ENCODE results near the gene SYN1.

DNA sequence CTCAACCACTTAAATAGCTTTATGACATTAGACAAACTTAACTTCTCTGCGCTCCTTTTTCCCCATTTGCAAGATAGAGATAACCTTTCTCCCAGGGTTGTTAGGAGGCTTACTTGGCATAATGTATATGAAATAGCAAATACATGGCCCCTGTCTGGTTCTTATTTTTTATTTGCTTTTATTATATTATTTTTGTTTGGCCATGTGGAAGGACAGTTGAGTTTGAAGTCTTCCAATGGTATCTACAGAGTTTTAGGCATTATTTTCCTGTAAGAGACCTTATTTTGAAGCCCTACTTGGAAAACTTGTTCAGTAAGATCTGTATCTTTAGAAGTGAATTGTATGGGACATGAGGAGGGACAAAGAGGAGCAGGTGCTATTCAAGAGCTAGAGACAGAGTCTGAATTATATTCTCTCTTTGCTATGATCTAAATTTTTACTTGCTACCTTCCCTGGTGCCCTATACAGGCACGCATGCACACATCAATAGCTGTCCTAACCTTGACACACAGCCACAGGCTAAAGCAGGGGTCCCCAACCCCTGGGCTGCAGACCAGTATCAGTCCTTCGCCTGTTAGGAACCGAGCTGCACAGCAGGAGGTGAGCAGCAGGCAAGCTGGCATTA is 95.3 kb downstream of the DIPK2B start:
- RRBS = no CpG with 5 or more reads among the region's 4 CpGs

DNA sequence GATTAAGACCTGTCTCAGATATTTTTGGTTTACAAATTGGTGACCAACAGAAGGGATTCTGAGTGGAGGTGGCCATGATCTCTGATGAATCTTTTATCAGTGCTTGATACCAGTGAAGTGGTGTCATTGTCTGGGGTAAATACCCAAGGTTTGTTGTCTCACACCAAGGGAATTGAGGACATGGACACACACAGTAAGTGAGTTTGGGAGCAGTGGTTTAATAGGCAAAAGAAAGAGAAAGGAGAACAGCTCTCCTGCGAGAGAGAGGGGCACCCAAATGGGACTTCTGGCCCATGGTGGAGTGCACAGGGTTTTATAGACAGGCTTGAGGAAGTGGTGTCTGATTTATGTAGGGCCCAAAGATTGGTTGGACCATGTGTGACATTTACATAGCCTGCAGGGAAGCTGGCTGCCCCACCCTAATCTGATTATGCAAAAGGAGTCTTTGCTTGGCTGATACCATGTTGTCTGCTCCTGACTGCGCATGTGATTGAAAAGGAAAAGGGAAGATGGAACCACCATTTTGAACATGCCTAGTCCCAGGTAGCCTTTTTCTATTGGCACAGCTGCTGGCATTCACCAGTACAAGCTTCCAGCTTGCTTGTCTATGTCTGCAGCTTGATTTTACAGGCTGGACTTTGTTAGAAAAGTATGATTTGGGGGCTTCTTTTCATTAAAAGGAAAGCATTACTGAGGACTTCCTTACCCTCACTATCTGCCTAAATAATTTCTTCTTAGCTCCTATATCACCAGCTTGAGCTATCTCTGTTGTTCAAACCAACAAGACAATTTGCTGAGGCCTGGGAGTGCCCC is 100.0 kb upstream of the DIPK2B start:
- RRBS = no CpG with 5 or more reads among the region's 2 CpGs

DNA sequence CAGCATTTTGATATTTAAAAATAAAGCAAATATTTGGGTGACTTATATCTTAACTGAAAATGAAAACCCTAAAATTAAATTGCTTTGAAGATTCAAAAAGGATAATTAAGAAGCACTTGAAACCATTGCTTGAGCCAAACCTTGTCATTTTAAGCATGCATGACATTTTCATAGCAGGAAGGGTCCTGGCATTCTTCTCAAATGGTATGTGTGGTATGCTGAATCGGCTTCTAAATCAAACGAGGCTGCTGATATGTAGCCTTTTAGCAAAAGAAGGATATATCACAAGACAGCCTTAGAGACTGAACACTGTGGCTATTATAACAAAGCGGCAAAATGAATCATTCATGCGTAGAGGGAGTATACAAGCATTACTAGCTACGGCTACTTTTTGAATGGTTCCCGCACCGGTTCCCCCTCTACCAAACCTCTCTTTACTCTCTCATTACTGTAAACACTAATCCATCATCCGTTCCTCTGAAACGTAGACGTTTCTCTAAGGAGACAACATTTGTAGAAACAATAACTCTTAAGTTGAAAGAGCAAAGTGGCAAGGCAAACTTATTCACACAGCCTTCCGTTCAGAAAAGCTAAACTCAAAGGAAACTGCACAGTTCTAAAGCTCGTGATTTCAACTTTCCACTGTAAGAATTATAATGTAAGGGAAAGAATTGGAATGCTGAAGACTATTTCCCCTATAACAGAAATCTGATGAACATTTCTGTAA is 607.4 kb upstream of the DIPK2B start:
- RRBS = no CpG with 5 or more reads among the region's 12 CpGs

DNA sequence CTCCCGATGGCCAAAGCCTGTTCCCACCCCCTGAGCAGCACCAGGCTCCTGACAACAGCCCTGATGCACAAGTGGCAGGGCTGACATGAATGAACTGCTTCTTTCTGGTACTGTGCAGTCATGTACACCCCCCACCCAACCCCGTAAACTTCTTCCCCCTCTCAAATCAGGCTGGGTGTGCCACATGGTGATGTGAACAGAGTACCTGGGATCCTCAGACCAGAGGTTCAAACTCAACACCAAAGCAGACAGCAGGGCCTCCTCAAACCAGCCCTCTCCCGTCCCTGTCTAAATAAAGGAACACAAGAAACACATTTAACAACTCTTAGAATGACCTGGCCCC is 609.2 kb upstream of the DIPK2B start:
- RRBS = no CpG with 5 or more reads among the region's 3 CpGs

DNA sequence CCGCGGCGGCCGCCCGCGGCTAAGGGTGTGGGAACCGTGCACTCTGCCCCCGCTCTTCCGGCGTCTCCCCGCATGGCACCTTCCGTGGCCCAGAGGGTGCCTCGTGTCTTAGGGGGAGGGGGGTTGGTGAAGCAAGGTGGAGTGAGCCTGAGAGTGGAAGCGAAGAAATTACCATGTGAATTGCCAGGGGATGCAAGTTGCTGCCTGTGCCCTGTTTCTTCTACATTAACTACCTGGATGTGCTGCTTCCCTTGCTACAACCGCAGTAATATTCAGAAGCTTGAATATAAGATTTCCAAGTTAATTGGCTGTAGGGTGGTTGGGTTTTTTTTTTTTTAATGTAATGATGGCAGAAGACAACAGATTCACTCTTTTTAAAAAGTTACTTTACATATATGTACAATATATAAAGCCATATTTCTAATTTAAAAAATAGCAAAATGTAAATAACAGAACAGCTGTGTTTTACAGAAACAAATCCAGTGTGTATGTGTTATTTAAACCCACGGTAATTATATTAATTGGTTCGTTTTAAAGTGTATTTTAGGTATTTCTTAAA is 595.2 kb upstream of the KRBOX4 start:
- RRBS = 4% methylated on average over 8 of the region's 17 CpGs

DNA sequence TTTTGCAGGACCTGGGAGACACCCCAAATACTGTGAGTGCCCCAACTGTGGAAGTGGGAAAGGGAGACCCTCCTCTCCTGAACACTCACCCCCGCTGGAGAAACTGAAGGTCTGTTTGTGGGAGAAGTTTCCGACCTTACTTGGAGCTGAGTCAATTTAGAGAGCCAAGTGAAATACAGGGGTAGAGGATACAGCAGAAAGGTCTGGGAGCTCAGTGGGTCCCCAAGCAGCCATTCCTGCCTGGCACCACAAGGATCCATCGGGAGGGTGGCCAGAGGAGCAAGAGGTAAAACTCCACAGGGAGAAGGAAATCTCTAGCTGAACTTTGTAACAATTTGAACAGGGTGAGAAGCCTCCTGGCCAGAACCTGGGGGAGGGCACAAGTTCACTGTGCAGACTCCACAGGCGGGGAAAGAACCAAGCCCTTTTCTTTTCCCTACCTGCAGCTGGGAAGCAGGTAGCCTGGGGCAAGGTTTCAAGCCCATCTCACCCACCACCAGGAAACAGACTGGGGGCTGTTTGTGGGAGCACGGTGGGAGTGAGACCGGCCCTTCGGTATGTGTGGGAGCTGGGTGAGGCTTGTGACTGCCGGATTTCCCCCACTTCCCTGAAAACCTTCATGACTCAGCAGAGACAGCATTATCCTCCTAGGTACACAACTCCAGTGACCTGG is 113.7 kb upstream of the KRBOX4 start:
- RRBS = no CpG with 5 or more reads among the region's 8 CpGs

DNA sequence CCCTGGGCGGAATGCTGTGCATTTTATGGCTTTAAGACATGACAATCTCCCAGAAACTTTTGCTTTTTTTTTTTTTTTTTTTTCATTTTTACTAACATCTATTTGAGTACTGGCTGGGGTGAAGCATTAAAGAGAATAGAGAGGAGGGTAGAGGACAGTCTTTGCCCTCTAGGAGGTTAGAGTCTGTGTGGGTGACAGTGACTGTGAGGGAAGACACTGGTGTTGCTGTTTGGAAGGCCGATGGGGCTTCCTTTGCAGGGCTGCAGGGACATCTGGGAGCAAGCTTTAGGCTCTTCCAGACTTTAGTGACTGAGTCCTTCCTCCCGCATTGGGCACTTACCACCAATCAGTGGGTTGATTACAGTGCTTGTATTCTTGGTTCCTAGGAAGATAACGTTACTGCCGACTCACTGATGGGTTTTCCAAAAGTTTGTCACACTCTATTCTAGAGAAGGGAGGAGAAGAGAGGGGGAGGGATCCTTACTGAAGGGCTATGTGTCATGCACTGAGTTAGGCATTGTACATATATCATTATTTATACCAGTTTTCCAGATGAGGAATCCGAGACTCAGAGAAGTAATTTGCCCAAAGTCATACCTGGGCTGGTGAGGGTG is 3.6 kb downstream of the CHST7 start:
- RRBS = no CpG with 5 or more reads among the region's 6 CpGs

GRCh38 chrX:47212367-47212689 is 6.2 kb upstream of the CDK16 start:
- RRBS = no CpG with 5 or more reads among the region's 2 CpGs

DNA sequence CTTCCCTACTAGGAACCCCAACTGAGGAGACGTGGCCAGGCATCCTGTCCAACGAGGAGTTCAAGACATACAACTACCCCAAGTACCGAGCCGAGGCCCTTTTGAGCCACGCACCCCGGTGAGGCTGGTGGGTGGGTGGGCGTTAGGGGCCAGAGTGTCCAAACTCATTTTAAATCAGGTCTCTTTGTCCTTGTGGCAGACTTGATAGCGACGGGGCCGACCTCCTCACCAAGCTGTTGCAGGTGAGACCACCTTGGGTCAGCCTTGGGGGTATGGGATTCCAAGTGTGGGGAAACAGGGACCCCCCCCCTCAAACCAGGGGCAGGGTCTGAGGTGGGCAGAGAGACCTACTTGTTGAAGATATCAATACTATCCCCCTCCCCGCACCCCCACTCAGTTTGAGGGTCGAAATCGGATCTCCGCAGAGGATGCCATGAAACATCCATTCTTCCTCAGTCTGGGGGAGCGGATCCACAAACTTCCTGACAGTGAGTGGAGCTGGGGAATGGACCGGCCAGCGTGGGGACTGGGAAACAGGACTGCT is 5.8 kb upstream of the USP11 start:
- RRBS = no CpG with 5 or more reads among the region's 17 CpGs

- RRBS = no CpG with 5 or more reads among the region's 63 CpGs
Measured at GRCh38 chrX:47233202-47234088, 636 bp downstream of the USP11 start.

DNA sequence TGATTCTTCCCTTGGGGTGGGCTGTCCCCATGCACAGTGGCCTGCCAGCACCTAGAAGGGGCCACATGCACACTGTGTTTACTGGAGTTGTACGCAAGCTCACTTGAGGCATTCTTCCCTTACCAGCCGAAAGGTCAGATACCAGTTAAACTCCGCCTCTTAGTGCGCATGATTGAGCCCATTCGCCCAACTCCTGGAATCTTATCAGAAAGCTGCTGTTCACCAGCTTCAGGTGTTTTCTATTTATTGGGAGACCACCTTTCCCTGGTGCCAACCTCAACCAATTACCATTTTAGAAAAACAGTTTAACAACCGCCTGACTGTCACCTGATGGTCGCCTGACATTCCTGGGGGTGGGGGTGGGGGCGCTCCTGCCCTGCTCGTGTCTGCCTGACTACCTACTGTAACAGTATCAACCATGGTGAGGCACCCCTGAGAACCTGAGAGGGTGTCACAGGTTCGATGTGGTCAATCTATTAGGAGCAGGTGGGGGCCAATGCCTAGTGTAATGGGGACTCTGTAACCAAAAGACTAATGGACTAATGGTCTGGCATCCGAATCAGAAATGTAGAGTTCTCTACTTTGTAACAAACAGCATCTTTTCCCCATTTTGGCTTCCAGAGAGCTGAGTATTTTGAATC is 58.4 kb upstream of the ZNF157 start:
- RRBS = no CpG with 5 or more reads among the region's 11 CpGs

DNA sequence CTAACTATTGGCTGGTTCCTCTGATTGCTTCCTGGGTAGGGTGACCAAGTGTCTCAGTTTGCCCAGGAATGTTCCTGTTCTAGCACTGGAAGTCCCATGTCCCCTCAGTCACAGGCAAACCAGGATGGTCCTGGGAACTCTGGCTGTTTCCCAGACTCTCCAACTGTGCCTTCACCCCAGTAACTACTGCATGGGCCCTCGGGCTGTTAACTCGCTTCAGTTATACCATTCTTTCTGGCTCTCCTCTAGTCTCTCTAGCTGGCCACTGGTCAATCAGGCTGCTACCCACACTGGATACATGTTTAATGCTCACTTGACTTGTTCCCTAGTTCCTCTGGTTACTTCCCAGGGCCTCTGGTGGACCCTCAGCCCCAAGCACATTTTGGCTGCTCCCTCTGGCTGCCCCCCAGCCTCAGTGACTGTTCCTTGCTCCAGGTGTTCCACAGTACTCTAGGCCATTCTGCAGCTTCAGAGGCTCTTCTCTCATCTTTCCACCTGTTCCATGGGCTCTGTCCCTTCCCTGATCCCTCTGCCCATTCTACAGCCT is 19.6 kb downstream of the ZNF41 start:
- RRBS = no CpG with 5 or more reads among the region's 2 CpGs

- RRBS = no CpG with 5 or more reads among the region's 22 CpGs
Measured at GRCh38 chrX:47483458-47484235, 625 bp upstream of the ZNF41 start.

GRCh38 chrX:47577250-47577860 is 4.9 kb upstream of the TIMP1 start:
- RRBS = 4% methylated on average over 4 of the region's 13 CpGs

GRCh38 chrX:47619606-47620252 is at the start of gene SYN1:
SYN1 (minus strand) TSS chrX:47619857.
- RRBS = 1% methylated on average over 13 of the region's 71 CpGs

- RRBS = no CpG with 5 or more reads among the region's 15 CpGs
Measured at GRCh38 chrX:47645248-47646128, 4.9 kb downstream of the ELK1 start.

- RRBS = no CpG with 5 or more reads among the region's 1 CpG
Measured at GRCh38 chrX:47662102-47662634, 3.2 kb upstream of the UXT start.

DNA sequence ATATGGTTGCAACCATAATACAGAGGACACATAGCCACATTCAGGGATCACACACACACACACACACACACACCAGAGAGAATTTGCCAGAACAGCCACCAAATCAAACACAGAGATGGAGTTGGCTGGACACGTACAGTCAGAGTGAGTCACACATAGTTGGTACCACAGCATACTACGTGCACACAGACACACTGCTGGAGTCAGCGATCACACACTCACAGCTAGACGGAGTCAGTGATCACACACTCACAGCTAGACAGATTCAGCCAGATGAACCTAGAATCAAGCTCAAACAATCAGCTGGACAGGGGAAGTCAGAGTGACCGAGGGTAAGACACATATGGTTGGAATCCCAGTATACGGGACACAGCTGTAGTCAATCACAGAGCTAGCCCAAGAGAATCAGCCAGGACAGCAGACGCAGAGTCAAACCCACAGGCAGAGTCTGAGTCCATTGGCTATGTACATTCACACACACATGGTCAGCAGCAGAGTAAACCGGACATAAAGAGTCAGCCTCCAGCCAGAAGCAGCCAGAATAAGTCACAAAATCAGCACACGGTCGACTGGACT is 4.7 kb downstream of the SLC38A5 start:
- RRBS = no CpG with 5 or more reads among the region's 10 CpGs

DNA sequence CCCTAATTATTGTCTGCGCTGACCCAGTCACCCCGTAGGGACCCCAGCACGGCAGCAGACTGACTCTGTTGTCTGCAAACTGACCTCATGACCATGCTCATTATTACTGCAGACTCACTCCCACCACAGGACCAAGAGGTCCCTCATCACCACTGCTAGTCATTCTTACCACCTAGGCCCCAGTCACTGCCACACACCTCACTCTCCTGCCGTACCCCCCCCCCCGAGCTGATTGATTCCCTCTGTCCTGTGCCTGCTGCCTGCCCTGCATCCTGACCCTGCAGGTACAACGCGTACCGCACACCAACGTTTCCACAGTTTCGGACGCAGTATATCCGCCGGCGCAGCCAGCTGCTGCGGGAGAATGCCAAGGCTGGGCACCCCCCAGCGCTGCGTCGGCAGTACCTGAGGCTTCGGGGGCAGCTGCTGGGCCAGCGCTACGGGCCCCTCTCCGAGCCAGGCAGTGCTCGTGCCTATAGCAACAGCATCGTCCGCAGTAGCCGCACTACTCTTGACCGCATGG is 1.2 kb downstream of the WDR13 start:
- RRBS = no CpG with 5 or more reads among the region's 27 CpGs

DNA sequence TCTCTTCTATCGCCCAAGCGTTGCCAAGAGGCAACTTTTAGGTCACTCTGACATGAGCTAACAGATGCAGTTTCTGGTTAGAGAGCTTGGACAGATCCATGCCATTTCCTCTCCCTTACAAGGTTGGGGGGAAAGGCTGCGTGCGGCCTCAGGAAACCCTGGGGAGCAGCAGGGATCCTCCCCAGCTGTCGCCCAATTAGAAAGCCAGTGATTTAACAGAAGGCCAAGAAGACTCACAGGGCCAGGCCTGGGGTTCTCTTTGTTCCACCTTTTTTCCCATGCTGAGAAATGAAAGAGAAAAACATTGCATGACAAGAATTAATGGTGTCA is 35.2 kb upstream of the WAS start:
- RRBS = no CpG with 5 or more reads among the region's 5 CpGs

All from choroid plexus epithelial cell (primary cell).